Epithelial cell of esophagus (primary cell): ENCODE data around the genes TBC1D5, EFHB and UBE2E2.

DNA sequence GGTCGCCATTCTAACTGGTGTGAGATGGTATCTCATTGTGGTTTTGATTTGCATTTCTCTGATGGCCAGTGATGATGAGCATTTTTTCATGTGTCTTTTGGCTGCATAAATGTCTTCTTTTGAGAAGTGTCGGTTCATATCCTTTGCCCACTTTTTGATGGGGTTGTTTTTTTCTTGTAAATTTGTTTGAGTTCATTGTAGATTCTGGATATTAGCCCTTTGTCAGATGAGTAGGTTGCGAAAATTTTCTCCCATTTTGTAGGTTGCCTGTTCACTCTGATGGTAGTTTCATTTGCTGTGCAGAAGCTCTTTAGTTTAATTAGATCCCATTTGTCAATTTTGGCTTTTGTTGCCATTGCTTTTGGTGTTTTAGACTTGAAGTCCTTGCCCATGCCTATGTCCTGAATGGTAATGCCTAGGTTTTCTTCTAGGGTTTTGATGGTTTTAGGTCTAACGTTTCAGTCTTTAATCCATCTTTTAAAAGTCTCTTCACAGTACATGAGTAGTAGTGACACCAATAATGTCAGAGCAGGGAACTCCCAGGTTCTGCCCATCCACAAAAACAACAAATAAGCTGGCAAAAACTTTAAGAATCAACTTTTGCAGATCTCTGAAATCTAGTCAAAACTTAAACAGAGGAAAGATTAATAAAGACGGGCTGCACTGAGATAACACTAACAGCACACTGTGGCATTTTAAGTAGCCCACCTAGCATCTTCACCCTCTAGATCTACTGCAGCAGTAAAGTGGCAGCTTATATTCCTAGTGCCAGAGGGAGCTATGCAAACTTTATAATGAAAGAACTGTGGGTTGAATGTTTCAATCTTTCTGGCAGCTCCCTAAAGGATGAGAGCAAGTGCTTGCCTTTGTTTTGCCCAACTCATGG, 256.2 kb downstream of the TBC1D5 start:
- RRBS = no CpG with 5 or more reads among the region's 5 CpGs

DNA sequence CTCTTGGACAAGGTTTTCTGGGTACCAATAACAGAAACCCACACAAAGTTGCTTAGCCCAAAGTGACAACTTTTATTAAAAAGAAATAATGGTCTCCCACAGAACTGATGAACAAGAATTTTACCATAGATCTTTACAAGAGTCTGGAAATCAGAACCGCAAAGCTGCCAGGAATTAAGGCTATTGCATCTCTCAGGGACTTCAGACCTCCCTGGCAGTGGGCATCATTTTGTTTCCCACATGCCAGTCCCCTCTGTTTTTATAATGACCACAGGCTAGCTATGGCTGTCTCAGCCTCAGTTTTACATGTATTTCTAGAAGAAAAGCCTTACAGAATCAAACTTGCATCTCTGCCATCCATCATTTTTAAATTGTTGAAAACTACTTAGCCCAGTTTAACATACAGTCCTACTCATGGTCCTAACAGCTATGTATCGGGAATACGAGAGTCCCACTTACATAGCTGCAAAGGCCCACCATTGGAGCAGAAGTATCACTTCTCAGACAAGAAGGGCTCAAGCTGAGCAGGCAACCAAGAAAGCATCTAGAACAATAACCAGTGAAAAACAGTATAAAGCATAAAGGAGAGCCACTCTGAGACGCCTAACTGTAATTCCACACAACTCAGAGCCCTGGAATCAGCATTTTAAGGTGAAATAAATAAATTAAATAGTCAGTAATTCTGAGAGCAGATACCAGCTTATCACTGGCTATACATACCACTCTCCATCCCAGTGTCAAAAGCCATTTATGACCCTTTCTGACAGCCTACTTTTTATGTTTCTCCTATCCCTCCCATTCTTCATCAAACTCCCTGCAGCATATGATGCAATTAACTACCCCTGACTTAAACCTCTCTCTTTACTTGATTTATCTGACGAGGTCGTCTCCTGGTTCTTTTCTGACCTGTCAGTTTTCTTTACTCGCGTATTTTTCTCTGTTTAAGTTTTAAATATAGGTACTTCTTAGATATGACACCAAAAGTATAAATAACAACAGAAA, 29.9 kb downstream of the TBC1D5 start:
- RRBS = no CpG with 5 or more reads among the region's 8 CpGs

DNA sequence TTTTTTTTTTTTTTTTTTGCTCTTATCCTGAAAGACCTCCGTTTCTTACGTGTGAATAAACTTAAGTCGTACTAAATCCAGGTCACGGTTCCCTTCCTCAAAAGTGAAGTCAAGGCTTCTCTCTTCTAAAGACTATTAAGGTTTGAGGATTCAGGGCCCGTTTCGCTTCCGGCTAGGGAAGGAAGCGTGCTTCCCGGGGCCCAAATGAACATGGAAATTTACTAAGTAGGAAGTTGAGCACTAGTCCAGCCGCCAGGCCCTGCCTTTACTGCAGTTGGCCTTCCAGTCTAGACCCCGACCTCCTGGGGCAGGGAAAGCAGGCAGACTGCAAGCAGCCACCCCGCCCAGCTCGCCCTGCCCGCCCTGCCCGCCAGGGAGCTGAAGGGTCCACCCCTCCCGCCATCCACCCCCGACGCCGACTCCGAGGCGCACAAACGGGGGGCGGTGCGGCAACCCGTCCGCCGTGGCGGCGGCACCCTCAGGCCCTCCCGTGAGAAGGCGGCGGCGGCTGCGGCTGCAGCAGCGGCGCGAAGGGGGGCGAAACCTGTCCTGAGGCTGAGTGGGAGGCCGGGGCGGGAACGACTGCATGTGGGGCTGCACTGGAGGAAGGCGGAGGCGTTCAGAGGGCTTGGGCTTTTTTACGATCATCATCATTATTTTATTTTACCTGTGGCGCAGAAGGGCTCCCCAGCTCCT, 469 bp downstream of the TBC1D5 start:
- RRBS = no CpG with 5 or more reads among the region's 45 CpGs

DNA sequence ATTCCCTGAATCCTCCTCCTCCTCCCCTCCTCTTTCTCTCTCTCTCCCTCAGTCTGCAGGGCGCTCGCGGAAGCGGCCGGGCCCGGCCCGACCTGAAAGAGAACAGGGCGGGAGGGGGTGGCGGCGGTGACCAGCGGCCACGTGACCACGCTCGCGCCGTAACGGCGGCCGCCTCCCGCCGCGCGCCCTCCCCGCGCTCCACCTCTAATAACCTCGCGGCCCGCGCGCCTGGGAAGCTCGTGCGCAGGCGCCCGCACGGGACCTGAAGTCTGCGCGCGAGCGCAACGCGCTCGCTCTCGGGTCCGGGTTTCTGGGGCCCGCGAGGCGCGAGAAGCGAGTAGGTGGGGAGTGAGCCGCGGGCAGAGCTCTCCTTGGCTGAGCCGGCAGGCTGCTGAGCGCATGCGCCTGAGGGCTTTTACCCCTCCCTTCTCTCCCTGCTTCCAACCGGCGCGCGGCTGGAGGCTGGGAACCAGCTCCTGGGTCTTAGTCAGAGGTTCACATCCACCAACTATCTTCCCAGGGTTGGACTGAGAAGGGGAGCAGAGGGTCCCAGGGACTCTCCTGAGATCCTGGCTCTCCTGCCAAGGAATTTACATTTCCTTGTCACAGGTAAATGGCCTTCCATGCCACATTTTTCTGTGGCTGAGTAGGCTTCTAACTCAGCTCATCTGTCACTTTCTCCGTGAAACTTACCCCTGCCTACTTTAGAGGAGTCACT, at the start of gene TBC1D5:
TSS of gene TBC1D5 (minus strand) at position 122 of the 718 bp plus-strand sequence.
- RRBS = 2% methylated on average over 12 of the region's 59 CpGs

GRCh38 chr3:17860736-17861456, 118.5 kb upstream of the TBC1D5 start:
- RRBS = no CpG with 5 or more reads among the region's 36 CpGs

GRCh38 chr3:19934020-19934777, at the start of gene EFHB:
Gene EFHB (minus strand): TSS chr3:19934217.
- RRBS = no CpG with 5 or more reads among the region's 13 CpGs

DNA sequence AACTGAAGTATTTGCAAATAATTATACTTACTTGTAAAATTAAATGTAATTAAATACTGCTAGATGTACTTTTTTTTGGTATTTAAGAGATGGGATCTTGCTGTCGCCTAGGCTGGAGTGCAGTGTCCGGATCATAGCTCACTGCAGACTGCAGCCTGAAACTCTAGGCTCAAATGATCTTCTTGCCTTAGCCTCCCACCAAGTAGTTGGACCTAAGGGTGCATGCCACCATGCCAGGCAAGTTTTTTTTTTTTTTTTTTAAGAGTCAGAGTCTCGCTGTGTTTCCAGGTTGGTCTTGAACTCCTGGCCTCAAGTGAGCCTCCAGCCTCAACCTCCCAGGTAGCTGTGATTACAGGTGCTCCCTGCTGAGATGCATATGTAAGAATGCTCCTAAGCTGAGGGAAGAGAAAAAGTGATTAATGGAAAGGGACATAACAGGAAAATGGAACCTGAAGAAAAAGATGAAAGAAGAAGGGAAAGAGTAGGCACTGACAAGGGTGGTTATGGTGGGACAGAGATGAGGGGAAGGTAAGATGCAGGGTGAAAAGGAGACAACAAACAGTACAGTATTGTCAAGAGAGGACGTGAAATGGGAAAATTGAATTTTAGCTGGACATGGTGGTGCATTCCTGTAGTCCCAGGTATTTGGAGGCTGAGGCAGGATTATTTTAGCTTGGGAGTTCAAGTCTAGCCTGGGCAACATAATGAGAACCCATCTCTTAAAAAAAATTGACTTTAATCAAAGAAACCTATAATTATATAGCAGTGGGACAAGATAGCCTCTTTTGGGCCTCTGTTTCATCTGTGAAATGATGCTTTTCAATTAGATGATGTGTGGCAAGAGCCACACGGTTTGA, 4.8 kb downstream of the RAB5A start:
- RRBS = no CpG with 5 or more reads among the region's 5 CpGs

GRCh38 chr3:20114525-20115093, 71.4 kb downstream of the SGO1 start:
- RRBS = no CpG with 5 or more reads among the region's 2 CpGs

- RRBS = no CpG with 5 or more reads among the region's 3 CpGs
Measured at GRCh38 chr3:20182216-20182548, 3.8 kb downstream of the SGO1 start.

DNA sequence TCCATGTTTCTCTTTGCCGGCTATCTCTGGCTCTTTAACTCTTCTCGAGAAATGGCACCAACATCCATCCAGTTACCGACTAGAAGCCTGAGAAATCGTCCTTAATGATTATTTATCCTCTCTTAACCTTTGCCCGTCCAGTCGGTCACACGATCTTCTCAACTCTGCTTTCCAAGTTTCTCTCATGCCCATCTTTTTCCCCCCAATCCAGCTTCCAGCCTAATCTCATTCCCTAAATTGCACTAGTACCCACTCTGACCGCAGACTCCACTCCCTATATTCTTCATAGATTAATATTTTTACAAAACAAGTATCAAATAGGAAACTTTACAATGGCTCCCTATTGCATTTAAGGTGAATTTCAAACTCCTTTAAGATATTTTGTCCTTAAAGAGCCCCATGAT, 691 bp upstream of the SGO1 start:
- RRBS = no CpG with 5 or more reads among the region's 8 CpGs

GRCh38 chr3:20236377-20236959, 50.5 kb upstream of the SGO1 start:
- RRBS = no CpG with 5 or more reads among the region's 3 CpGs

DNA sequence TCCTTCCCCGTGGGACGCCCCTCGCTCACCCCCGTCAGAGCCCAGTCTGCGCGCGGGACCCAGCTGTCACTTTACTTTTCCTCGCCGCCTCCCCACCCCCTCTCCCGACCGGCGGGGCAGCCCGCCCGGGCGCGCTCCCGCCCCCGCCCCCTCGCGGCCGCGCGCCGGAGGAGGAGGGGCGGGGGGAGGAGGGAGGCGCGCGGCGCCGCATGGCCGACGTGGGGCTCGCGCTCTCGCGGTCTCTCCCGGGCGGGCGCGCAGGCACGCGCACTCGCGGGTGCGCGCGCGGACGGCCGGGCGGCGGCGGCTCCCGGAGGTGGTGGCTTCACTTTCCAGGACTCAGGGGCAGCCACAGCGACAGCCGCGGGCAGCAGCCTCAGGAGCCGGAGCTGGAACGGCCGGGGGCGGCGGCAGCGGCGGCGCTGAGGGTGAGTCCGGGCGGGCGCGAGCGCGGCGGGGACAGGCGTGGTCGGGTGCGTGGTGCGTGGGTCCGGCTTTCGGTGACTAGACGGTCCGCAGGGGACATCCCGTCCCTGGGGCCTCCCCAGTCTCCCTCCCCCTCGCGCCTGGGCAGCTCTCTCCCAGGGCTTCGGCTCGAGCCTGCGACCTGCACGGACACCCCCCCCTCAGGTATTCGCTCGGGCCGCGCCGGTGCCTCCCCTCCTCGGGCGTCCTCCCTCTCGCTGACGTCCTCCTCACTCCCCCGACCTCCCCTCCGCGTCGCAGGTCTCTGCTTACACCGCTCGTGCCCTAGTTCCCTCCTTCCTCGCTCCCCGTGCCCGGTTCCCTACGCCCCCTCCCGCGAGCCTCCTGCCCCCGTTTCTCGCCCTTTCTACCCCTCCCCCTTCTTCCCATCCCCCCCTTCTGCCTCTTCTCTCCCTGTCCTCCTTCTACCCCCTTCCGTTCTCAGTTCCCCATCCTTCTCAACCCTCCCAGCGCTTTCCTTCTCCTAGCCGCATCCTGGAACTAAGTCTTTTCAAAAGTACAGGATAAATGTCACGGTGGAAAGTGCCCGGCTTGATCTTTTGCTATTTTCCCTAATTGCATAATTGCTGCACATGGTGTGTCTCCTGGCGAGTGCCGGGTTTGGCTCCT, at the start of gene UBE2E2:
TSS of gene UBE2E2 (plus strand) at position 493 of the 1,095 bp plus-strand sequence.
- RRBS = 2% methylated on average over 60 of the region's 117 CpGs

GRCh38 chr3:23262494-23263124, 59.5 kb downstream of the UBE2E2 start:
- RRBS = no CpG with 5 or more reads among the region's 2 CpGs

DNA sequence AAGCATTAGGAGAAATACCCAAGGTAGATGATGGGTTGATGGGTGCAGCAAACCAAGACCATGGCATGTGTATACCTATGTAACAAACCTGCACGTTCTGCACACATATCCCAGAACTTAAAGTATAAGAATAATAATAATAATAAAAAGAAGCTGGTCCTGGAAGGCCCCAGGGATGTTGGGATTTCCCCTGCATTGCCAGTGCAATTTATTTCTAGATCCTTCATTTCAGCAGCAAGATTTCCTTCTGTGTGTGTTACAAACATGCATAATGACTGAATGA, 186.9 kb upstream of the UBE2E1 start:
- RRBS = no CpG with 5 or more reads among the region's 1 CpG

GRCh38 chr3:23653680-23654112, 152.1 kb upstream of the UBE2E1 start:
- RRBS = no CpG with 5 or more reads among the region's 4 CpGs

DNA sequence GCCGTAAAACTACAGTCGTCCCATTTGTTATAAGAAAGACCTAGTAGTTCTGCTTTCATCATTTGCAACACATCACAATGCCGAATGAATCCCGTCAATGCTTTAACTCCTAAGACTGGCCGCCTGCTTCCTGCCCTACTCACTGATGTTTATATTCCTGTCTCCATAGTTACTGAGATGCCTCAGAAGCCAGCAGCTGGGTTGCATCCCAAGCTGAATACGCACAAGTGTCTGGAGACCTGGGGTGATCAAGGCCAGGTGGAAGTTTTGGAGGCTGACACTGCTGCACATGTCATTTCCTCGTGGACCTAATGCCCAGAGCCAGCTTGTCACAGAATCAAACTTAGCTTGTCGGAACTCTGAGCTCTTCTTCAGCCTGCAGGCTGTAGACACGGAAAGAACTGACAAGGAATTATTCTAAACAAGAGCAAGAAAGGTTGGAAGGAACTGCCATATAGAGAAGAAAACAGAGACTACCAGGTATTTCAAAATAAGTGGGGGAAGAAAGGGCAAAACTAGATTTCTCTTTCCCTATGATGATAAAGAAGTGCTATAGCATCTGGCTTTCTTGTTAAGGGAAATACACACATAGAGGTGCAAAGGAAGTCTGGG, 95.1 kb upstream of the UBE2E1 start:
- RRBS = no CpG with 5 or more reads among the region's 9 CpGs

DNA sequence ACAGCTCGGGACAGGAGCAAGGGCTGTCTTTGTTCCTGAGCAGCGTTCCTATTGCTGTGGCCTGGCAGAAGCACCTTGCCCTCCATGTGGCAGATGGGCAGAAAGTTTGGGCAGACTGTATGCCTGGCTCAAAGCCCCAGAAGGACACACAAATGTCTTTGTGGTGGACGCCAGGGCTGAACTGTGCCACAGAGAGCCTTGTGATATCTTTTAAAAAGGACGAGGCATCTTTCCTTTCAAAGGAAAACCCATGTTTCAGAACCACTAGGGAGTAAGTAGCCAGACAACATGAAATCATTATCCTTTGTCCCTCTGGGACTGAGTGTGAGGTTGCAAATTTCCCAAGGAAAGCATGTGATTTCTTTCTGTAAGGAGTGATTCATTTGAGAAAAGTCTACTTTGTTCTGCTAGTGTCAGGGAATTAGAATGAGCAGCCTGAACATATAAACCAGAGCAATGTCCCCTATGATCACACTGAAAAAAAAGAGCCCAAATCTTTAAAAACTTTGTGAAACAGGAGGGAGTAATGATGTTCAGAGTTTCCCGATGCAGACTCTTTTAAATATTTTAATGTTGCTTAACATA, 29.2 kb upstream of the UBE2E1 start:
- RRBS = no CpG with 5 or more reads among the region's 5 CpGs

DNA sequence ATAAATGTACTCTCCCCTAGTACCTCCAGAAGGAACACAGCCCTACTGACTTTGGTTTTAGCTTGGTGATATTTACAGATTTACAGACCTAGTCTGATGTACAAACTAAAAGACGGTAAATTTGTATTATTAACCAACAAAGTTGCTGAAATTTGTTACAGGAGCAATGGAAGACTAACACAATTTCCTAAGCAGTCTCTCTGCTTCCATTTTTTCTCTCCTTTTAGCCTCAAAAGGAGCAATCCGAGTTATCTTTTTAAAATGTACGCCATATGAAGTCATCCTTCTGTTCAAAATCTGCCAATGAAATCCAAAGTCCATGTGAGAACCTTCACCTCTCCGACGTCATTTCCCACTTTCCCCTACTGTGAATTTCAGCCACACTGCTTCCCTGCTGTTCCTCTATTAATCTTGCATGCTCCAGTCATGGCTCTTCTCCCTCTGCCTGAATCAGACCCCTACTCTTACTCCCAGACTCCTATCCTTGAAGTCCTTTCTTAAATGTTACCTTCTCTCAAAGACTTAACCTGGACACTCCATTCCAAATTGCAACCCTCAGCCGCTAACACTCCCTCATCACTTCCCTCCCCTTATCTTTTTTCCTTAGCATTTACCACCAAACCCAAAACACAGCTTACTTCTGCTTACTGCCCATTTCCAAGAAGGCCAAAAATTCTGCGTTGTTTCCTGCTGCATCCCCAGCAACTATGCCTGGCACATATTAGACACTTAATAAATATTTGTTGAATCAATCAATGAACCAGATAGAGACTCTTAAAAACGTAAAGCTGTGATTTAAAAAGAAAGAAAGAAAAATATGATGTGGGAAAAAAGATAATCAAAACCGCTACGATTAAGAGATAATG, 1.2 kb downstream of the NKIRAS1 start:
- RRBS = no CpG with 5 or more reads among the region's 10 CpGs

- RRBS = no CpG with 5 or more reads among the region's 3 CpGs
Measured at GRCh38 chr3:23981886-23982257, 36.8 kb downstream of the NR1D2 start.

GRCh38 chr3:24146284-24146847, 201.3 kb downstream of the NR1D2 start:
- RRBS = no CpG with 5 or more reads among the region's 5 CpGs